Suprapubic skin (tissue), 4 donors: ENCODE results near the gene UGT1A1.

GRCh38 chr2:232655276-232655850 is 22.0 kb downstream of the EFHD1 start:
- PRO-cap, result no peak
- RAMPAGE, long total RNA, 4 experiments, result no peak in any of the 4 experiments

DNA sequence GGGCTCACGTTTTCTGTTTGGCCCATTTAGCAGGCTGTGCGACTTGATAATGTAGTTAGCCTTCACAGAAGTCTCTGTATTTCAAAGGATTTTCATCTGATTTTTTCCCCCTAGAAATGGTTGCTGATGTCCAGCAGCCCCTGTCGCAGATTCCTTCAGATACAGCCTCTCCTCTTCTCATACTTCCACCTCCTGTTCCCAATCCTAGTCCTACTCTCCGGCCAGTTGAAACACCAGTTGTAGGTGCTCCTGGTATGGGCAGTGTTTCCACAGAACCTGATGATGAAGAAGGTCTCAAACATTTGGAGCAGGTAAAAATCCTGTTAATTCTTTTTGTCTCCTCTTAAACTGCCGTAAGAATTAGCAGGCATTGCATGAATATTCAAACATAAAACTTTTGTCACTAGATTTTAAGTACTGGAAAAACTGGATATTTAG is 18.3 kb upstream of the KCNJ13 start:
- PRO-cap, result no peak
- RAMPAGE, long total RNA, 4 experiments, result start-site peak on the plus strand in 1 of 4 experiments, centred at position 259 of the sequence, 36 reads per replicate

GRCh38 chr2:232811072-232811487 is 34.7 kb upstream of the KCNJ13 start:
- PRO-cap, result no peak
- RAMPAGE, long total RNA, 4 experiments, result start-site peak on the plus strand in 1 of 4 experiments, at chr2:232811252-232811313 at its widest, 39 reads per replicate

DNA sequence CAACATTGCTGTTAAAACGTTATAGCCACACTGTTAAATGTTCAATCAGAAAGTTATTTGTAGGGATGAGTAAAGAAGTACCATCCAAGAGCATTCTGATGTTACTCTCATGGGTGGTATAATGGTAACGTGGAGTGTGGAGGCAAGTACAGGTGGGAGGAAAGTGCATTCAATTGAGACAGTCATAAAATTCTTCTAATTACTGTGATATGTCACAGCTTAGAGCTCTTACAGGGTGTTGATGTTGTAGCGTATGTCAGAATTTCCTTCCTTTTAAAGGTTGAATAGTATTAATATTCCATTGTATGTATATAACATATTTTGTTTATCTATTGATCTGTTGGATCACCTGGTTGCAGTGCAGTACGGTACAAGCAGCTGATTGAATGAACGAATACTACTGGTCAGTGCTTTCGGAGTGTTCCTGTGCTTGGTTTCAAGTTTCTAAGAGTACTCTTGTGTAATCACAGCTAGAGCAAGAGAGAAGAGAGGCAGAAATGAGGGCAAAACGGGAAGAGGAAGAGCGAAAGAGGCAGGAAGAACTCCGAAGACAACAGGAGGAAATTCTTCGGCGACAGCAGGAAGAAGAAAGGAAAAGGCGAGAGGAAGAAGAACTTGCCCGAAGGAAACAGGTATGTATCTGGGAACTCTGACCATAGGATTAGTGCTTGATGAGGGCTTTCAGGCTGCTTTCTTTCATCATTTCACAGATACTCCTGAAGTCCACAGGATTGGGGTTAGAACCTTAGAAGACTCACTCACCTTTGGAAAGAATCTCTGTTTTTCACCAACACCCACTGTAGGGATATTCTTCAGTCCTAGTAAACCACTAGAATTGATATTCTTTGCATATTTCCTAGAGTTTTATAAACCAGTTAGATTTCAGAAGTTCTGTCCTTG is 40.3 kb upstream of the KCNJ13 start:
- PRO-cap, result no peak
- RAMPAGE, long total RNA, 4 experiments, result start-site peak on the plus strand in 2 of 4 experiments, centred at positions 241 to 555 of the sequence, 19 to 44 reads per replicate

DNA sequence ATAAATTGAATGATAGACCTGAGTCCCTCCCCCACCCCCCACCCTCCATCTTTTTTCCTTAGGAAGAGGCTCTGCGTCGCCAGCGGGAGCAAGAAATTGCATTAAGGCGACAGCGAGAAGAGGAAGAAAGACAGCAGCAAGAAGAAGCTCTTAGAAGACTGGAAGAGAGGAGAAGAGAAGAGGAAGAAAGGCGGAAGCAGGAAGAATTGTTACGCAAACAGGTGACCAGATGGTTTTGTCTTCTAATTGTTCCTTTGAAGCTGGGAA is 43.3 kb upstream of the KCNJ13 start:
- PRO-cap, result no peak
- RAMPAGE, long total RNA, 4 experiments, result no peak in any of the 4 experiments

GRCh38 chr2:232901991-232902382 is 31.9 kb downstream of the SNORC start:
- PRO-cap, result no peak
- RAMPAGE, long total RNA, 4 experiments, result no peak in any of the 4 experiments

GRCh38 chr2:232988437-232988917 is 24.6 kb downstream of the NGEF start:
- PRO-cap, result no peak
- RAMPAGE, long total RNA, 4 experiments, result no peak in any of the 4 experiments

DNA sequence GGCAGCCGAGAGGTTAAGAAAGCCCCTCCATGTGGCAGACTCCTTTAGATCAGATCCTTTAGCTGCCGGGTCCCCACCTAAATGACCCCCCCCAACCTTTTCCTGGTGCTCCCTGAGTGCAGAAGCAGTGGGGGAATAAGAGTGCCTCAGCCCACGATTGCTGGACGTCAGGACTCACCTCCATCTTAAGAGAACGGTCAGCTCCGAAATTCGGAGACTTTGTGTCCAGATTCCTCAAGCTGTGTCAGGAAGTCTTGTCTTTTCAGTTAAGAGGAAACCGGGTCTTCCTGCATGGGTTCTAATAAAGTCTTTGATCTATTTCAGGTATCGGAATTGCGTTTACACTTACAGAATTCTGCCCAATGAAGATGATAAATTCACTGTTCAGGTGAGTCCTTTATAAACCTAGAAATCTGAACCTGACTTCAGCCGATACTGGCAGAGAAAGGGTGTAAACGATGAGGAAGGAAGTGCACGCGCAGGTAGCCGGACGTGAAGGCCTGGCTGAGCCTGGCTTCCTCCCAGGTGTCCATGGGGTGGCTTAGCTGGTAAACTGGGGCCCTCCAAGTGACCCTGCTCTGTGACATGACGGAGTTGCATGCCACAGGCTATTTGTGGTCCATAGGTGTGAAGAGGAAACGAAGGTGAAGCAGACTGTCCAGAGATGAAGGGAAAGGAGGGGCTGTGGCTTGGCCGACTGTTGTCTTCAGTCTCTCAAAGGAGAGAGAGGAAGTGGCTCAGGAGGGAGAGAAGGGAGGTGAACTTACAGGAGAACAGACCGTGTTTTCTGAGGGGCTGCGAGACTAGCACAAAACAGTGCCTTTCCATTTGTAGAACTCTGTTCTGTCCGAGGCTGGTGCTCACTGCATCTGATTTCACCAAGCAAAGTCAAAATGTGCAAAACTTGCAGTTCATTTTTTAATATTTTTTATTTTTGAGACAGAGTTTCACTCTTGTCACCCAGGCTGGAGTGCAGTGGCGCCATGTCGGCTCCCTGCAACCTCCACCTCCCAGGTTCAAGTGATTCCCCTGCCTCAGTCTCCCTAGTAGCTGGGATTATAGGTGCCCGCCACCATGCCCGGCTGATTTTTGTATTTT is 19.2 kb downstream of the INPP5D start:
- PRO-cap, result no peak
- RAMPAGE, long total RNA, 4 experiments, result no peak in any of the 4 experiments

- PRO-cap, result no peak
- RAMPAGE, long total RNA, 4 experiments, result no peak in any of the 4 experiments
Measured at GRCh38 chr2:233179754-233180529, 71.5 kb upstream of the ATG16L1 start.

DNA sequence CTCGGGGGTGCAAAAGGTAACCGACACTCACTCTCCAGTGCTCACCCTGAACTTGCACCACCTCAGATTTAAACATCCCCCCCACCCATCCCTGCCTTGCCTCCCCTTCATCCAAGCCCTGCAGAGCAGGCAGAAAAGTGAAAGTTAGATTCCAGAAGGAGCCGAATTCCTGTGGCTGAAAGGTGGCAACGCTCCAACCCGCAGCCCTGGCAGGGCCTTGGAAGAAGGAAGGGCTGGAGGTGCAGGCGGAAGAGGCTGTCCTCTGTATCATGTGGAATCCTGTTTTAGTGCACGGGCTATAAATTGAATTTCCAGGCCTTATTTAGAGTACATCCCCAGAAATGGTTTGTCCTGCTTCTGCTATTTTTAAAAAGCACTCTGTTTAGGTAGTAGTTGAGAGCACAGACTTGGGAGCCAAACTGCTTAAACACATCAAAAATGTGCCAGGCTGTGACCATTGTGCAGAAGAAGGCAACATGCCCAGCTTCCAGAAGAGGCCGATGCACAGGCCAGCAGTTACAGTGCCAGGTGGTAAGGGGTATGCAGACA is 40.2 kb upstream of the ATG16L1 start:
- PRO-cap, result no peak
- RAMPAGE, long total RNA, 4 experiments, result no peak in any of the 4 experiments

DNA sequence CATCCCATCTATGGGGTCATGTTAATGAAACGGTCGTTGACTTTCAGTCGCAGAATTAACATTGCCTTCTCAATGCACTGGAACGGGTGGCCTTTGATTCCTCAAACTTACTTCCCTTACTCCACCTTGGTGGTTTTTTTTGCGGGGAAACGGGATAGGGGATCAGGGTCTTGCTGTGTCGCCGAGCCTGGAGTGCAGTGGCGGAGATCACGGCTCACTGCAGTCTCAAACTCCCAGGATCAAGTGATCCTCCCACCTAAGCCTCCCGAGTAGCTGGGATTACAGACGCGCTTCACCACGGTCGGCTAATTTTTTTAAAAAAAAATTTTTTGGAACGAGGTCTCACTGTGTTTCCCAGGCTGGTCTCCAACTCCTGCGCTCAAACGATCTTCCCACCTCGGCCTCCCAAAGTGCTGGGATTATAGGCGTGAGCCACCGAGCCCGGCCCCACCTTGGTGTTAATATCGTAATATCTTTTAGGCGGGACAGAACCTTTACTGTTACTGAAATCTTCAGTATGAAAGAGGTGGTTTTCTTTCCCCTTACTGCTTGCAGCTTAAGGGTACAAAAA is 853 bp downstream of the ATG16L1 start:
- PRO-cap, result no peak
- RAMPAGE, long total RNA, 4 experiments, result no peak in any of the 4 experiments

DNA sequence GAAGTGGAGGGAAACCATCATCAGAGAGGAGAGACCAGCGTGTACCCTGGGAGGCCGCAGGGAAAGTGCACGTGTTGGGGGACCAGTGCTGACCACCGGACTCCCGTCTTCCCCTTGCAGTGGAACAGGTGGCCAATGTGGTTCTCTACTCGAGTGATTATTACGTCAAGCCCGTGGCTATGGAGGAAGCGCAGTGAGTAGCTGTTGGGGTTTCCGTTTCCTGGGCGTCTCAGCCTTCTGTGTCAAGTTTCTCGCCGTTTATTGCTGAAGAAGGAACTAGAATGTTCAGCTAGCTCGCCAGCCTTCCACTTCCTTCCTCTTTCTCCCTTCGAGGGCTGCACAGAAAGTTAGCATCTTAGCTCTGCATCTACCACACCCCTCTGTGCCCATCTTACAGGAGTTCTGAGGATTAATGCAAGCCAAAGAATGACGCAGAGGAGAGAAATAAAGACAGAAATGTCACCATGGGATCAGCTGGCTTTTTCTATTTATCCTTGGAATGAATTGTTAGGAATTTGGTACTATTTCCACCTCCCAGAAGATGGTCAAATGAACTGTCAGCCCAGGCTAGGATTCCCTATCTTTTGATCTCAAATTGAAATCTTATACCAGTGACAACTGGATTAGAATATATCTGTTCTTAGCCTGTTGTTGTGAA is 22.6 kb upstream of the DGKD start:
- PRO-cap, result no peak
- RAMPAGE, long total RNA, 4 experiments, result no peak in any of the 4 experiments

DNA sequence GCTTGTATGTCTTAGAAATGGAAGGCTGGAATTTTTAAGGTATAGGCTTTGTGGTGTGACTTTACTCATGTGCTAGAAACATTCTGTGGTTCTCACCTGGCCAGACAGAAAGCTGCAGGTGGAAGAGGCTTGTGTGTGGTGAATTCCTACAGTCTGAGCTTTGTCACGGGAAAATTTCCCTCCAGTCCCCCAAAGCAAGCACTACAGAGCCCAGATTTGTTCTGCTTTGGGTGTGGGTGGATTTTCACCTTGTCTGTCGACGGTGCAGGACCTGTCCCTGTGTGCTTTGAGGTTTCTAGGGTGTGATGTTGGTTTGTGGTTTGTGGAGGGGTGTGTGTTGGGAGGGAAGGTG is 65.2 kb downstream of the DGKD start:
- PRO-cap, result no peak
- RAMPAGE, long total RNA, 4 experiments, result no peak in any of the 4 experiments

DNA sequence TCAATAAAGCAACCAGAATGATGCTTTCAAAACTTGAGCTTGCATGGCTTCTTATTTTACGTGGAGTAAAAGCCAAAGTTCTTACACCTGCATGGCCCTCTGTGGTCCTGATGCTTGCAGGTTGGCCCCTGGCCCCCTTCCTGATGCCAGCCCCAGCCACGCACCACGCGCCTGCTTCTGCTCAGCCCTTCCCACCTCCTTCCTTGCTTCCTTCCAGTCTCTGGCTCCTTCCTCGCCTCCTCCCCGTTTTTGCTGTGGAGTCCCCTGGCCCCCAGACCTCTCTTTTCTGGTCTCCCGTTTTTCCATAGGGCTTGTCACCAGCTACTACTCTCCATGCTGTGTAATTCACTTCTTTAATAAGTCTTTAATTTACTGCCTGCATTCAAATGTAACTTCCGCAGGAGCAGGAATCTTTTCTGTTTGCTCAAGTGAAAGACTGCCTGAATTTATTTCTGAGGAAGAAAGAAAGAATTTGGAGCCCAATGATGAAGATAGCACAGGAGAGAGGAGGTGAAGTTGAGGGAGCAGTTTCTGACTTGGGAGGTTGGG is 67.2 kb downstream of the DGKD start:
- PRO-cap, result no peak
- RAMPAGE, long total RNA, 4 experiments, result no peak in any of the 4 experiments

DNA sequence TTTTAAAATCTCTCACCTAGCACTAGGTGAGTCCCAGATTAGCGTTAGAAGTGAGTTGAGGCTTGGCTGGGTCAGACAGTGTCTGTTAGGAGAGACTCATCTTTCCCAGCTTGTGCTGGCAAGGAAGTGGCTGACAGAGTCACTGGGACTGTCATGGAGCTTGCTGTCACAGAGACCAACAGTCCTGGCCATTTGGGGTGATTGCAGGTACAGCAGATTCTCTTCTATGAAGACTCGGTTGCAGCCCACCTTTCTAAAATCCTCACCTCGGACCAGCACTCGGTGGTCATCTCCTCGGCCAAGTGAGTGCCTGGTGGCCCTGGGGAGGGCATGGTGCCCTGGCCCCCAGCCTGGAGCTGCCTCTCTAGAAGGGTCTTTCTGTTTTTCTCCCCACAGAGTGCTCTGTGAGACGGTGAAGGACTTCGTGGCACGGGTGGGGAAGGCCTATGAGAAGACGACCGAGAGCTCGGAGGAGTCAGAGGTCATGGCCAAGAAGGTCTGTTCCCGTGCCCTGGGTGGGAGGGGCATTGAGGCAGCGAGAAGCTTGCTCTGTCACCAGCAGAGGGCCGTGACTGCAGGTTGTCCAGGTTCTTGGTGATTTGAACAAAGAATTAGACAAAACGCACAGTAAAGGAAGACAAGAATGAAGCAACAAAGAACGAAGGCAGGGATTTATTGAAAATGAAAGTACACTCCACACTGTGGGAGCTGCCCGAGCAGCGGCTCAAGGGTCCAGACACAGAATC is 93.8 kb downstream of the DGKD start:
- PRO-cap, result no peak
- RAMPAGE, long total RNA, 4 experiments, result start-site peak on the plus strand in 1 of 4 experiments, centred at position 215 of the sequence, 8 reads per replicate

DNA sequence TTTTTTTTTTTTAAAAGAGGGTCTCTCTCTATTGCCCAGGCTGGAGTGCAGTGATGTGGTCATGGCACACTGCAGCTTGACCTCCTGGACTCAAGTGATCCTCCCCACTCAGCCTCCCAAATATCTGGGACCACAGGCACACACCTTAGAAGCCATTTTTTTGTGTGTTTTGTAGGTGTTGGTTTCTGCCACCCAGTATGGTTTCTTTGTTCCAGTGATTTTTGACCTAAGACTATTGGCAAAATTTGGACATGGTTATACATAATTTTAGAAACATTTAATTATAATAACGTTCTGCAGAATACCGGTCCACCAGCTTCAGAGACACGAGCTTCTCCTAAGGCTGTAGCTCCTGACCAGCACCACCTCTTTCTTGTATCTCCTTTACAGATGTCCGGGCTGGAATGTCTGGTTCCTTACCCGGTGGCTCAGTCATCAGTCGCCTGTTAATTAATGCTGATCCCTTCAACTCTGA is 97.3 kb downstream of the DGKD start:
- PRO-cap, result no peak
- RAMPAGE, long total RNA, 4 experiments, result no peak in any of the 4 experiments

DNA sequence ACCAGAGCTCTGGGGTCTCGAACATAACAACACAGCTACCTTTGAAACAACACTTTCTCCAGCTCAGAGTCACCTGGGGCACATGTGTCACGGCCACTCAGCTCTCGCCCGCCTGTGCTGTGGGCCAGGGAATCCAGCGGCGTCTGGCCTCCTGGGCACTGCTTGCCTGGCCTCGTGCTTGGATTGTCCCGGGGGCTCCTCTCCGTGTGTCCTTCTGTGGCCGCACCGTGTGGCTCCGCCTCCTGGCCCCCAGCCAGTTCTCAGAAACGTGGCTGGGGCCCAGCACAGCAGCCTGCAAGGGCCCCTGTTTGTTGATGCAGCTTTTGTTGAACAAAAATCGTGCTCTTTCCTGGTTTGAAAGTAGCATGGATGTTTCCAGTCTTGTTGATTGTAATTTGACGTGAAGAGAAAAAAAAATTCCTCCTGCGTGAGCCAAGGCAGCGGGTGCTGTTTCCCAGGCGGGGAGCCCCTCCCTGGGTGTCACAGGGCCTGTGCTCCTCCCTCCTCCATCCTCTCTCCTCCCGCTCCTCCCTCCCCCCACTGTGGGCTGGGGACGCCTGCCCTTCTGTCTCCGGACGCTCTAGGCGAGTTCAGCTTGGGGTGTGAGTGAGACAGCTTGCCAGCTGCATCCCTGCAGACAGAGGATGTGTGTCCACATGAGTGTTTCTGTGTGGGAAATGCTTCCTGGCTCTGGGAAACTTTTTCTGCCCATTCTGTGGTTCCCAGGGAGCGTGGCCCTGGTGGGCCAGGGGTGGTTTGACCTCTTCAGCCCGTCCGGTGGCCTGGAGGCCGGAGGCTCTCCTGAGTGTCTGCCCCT is 96.7 kb downstream of the USP40 start:
- PRO-cap, result no peak
- RAMPAGE, long total RNA, 4 experiments, result no peak in any of the 4 experiments

DNA sequence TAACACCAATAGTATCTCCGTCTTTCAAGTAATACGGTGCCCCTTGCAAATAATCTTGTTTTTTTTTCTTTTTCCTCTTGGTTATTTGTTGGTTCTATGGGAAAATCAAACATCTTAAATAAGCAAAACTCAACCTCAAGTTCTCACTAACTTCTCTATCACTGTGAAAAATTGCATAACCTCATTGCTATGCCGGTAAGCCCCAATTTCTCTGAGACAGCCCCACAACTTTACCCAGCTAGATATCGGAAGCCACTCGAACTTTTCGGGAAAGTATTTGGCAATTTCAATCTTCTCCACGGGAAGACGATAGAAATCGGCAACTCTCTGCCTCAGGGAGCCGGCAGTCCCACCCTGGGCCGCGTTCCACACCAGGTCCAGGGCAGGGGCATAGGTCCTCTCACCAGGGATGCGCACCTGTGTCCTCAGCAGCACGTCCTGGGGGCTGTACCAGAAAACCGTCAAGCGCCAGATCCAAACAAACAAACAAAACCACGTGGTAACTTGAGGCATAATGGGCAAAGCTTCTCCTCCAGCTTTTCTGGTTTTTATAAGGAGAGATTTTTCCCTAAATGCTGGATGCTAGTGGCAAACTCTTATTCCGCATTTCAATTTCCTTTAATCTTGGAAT is 80.9 kb downstream of the USP40 start:
- PRO-cap, result no peak
- RAMPAGE, long total RNA, 4 experiments, result no peak in any of the 4 experiments

GRCh38 chr2:233759981-233760669 is at the start of gene UGT1A1:
Gene UGT1A1, plus strand, starts transcription at chr2:233760270.
- PRO-cap, result no peak
- RAMPAGE, long total RNA, 4 experiments, result start-site peak on the plus strand in 1 of 4 experiments, at chr2:233760301-233760573 at its widest, 10 reads per replicate

DNA sequence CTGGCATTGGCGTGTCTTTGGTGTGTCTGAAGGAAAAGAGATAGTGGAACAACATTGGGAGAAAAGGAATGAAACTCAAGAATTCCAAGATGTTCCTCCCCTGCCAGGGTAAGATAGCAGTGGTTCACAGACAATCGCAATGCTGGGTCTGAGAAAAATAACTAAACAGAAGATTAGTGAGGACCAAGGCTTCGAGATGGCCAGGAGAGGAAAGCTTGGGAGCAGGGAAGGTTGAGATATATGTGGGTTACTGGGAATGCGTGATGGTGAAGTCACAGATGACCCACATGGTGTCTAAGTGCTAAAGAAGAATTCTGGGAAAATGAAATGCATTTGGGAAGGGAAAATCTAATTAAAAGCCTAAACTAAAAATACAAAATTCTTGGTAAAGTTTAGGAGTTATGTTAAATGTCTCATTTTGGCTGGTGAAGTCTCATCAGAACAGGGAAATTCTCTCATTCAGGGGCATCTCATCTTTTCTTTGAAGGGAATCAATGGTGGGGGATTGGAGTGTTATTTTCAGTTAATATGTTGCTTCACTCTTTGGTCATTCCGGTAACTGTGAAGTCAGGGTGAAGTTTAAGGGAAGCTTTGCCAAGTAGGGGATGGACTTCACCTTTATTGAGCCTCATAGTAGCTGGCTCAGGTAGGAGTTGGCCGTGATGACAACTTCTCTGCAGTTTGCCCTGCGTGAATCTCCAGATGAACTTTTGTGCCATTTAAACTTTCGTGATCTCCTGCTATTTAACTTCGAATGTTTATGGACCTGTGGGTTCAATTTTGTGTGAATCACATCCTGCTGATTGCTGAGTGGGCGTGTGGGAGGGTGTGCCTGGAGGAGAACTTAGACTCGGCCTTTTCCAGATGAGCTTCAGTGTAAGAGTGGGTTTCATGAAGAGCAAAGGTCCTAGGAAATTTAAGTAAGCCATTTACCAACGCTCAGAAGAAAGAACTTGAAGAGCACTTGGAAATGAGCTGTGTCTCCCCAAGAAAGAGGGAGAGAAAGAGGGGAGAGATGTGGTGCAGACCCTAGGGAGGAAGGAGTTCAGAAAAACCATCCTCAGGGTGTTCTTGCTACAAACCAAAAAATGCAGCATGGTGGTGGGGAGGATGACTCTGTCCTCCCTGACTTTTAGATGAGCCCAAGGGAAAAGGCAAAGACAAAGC is 4.0 kb downstream of the UGT1A1 start:
- PRO-cap, result no peak
- RAMPAGE, long total RNA, 4 experiments, result start-site peak on the plus strand in 1 of 4 experiments, centred at position 748 of the sequence, 9 reads per replicate